Measurements from ENCODE around the gene KCNJ2.

- PRO-cap: bidirectional peak, plus-strand start at chr17:70168882, minus-strand start at chr17:70168874; bidirectional peak, plus-strand start at chr17:70169532, minus-strand start at chr17:70169326
Measured at GRCh38 chr17:70168429-70169735, at the start of gene KCNJ2. KCNJ2 (plus strand) TSS chr17:70169532.

GRCh38 chr17:72463219-72464334 is 342.8 kb downstream of the SOX9 start:
- PRO-cap: no peak

DNA sequence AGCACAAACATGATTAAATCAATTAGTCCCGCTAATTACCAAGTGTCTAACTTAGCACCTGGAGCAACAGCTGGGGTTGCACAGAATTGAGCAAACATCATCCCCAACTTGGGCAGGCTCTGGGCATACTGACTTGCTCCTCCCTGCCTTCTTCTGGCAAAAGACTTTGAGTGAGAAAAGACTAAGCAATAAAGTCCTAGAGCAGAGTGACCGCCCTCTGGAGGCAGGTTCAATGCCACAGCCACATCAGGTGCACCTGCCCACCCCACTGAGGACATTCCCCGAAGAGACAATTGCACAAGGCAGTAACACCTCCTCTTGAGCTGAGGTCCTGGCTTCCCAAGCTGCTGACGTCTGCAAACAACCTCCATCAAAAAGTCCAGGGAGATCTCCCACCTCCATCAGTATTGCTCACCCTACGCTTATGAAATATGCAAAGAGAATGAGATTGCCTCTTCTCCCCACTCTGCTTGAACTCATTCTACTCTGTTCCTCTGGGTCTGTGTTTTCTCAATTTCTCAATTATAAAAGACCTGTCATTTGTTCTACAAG is 358.4 kb downstream of the SOX9 start:
- PRO-cap: no peak

DNA sequence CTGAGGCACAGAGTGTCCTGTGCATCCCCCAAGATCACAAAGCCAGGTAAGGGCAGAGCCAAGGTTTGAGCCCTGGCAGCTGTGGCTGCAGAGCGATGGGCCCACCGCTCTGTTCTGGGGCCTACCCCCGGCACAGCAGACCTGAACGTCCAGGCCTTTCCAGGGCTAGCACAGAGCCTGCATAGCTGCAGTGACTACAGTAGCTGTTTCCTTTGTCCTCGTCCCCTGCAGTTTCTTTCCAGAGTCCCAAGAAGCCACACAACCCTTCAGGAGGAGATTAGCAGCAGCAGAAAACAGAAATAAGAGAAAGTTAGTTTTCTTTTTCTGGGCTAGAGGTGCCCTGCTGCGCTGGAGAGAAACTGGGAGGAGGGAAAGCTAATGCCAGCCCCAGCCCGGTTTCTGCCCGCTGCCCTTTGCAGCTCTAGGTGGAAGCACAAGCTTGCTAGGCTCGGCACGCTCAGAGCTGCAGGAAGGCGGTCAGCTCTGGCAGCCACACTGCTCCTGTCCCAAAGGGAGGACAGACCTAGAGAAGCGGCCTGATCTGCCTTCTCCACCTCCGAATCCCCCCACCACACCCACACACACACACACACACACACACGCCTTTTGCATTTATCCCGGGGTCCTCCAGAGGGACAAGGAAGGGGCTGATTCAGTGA is 417.9 kb downstream of the SOX9 start:
- PRO-cap: no peak

DNA sequence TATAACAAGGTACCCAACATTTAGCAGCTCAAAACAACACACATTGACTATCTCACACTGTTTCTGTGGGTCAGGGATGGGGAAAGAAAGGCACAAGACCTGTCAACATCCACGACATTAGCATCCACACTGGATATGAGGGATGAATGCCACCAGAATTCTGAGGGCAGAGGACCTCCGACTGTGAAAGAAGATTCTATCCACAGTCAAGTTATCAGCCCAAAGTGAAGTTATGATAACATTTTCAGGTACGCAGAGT is 297.8 kb downstream of the SLC39A11 start:
- PRO-cap: no peak

DNA sequence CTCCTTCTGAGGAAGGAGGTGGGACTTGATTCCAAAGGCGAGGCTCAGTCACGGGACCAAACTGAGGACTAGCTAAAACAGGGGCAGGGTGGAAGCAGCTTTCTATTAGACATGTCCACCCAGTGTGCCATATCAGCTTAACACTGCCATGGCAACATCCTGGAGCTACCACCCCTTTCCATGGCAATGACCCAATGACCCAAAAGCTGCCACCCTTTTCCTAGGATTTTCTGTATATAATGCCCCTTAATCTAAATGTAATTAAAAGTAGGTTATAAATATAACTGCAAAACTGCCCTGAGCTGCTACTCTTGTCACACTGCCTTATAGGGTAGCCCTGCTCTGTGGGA is 216.8 kb downstream of the SLC39A11 start:
- PRO-cap: no peak

DNA sequence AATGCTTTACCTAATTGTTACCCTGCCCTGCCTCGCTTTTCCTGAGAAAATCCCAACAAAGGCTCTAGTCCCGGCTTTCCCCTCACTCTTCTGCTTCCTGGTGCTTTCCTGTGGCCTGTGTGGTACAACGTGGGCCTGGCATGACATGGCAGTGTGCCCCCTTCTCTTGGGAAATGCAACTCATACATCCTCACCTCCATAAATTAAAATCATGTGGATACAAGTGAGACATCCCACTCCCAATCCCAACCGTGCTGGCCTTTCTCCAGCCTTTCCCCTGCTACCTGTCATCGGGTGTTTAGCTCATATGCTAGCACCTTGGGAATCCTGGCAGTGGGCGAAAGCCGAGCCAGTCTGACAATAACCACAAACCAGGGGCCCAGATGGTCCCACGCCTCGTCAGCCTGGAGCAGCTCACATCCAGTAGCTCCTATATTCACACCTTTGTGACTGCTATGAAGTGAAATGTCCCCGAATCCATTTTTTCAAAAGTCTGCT is 177.1 kb downstream of the SLC39A11 start:
- PRO-cap: no peak

DNA sequence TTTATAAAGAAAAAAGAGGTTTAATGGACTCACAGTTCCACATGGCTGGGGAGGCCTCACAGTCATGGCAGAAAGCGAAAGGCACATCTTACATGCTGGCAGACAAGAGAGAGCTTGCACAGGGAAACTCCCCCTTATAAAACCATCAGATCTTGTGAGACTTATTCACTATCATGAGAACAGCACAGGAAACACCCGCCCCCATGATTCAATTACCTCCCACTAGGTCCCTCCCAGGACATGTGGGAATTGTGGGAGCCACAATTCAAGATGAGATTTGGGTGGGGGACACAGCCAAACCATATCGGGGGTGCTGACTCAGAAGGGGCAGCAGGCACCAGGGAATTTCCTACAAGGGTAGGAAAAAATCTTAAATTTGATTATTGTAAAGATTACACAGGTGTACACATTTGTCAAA is 99.6 kb downstream of the SLC39A11 start:
- PRO-cap: no peak

DNA sequence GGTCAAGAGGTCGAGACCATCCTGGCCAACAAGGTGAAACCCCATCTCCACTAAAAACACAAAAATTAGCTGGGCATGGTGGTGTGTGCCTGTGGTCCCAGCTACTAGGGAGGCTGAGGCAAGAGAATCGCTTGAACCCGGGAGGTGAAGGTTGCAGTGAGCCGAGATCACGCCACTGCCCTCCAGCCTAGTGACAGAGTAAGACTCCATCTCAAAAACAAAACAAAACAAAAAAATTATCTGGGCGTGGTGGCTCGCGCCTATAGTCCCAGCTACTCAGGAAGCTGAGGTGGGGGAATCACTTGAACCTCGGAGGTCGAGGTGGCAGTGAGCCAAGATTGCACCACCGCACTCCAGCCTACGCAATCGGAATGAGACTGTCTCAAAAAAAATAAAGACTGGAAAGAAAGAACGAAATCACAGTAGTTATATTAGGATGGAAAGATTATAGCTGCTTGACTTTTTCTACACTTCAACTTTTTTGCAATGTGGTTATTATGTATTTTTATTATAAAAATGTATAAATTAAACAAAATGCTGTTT is 18.9 kb downstream of the COG1 start:
- PRO-cap: no peak

- PRO-cap: no peak
Measured at GRCh38 chr17:73337871-73338793, 26.3 kb upstream of the CDC42EP4 start.

- PRO-cap: bidirectional peak, plus-strand start at chr17:73567346, minus-strand start at chr17:73567314
Measured at GRCh38 chr17:73566608-73567926, 77.2 kb downstream of the SDK2 start.

- PRO-cap: no peak
Measured at GRCh38 chr17:73991142-73991539, 212.3 kb upstream of the RPL38 start.

- PRO-cap: no peak
Measured at GRCh38 chr17:74212432-74212887, 911 bp upstream of the TTYH2 start.

DNA sequence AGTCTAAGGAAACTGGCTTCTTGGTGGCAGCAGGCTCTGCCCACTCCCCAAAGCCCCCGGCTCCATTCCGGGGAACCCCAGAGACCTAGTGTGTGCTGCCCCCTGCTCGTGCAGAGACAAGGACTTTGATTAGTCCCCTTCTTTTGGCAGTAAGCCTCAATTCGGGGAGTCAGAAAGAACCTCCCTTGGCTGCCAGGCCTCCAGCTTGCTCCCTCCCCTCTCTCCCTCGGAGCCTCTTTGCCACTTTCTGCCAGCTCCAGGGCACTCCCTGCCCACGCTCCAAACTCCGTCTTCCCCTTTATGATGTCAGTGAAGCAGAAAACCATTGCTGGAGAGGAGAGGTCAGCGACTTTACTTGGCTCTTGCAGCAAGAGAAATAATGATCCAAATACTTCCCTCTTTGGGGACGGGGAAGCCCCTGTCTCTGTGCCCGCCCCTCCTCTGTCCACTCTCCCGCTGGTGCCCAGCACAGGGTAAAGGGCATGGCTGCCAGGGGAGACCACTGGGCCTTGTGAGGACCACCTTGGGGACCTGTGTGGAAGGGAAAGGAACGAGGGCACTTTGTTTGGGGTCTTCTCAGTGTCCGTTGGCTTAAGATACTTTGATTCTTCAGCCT is 28.1 kb downstream of the TTYH2 start:
- PRO-cap: no peak

- PRO-cap: no peak
Measured at GRCh38 chr17:74380466-74381344, 13.4 kb downstream of the GPR142 start.

DNA sequence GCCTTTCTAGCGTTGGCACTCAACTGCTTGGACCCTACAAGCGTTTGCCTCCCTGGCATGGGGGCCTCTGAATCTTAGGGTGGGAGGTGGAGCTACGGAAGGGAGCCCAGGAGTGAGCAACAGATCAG is 1.6 kb upstream of the GPRC5C start:
- PRO-cap: no peak

GRCh38 chr17:74432736-74432979 is 770 bp downstream of the GPRC5C start:
- PRO-cap: no peak

DNA sequence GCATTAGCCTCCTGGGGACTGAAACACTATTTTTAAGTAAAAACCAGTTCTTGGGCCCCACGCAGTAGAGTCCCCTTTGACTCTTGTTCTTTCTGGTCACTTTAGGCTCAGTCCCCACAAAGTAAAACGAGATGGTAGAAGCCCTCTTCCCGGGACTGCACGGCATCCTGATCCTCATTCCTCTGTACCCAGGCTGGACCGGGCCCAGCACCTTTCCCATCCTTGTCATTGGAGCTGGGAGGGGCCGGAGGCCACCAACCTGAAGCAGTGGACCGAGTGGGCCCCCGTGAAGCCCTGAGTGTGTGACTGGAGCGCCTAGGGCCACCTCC is 17.2 kb upstream of the CD300A start:
- PRO-cap: no peak

- PRO-cap: no peak
Measured at GRCh38 chr17:74452948-74453598, 13.4 kb upstream of the CD300A start.

- PRO-cap: no peak
Measured at GRCh38 chr17:74463953-74464339, 2.5 kb upstream of the CD300A start.

All from REH cell (cell line).